SK-N-DZ (cell line): ENCODE data around the gene REN.

DNA sequence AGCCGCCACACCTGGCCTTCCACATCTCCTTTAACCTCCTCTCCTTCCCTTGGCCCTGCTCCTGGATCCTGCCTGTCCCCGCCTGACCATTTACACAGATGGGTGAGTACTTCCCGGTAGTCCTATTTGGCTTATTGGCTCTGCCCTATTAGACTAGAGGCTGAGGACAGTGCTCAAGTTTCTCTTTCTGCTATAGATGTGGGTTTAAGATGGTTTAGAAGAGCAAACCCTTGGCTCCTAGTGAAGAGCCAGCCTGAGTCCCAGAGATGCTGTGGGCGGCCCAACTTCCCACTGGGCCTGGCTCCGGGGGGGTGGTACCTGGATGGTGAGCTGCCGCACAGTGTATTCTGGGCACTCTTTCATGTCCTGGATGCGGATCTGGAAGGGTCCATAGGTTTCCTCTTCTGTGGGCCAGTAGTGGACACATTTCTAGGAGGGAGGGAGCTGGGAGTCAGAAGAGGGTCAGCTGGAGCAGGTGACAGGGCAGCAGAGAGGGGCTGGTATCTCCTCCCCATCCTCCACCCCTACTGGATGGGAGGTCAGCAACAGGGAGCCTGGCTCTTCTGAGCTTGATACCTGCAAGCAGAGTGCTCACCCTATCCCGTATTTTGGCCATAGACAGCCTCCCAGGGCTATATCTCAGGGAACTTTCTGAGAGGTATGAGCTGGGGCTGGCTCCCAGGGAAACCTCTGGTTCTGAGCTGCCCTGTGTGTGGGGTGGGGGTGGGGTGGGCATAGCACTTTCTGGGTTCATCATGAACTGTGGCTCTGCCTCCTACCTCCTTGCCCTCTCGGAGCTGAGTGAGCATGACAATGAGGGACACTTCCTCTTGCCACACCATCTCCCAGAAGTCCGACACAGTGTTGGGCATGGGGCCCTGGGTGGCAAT is 6.8 kb downstream of the PTPN7 start:
RAMPAGE:
- cytosol, long total RNA: no peak
- nucleus, long total RNA: no peak

DNA sequence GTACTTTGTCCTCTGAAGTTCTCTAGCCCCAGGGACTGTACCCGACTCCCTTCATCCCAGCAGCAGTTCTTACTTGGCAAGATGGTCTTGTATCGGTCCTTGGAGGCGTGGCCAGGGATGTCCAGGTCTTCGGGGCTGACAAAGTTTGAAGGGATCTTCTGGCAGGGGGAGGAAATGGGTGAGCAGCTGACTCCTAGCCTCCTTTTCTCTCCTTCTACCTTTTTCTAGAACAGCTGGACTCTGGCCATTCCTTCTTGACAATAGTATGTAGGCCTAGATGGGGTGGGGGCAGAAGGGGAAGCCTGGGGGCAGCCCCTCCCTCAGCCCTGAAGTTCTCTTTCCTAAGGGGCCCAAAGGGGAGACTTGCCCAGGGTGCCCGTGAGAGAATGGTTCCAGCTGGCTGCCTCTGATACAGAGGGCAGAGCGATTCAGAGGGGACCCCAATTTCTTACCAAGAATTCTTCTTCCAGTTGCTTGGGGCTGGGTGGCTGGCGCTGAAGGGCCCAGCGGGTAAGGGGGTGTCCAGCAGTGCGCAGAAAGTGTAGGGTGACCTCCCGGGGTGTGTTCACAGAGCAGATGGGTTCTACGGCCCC is 2.6 kb downstream of the PTPN7 start:
RAMPAGE:
- cytosol, long total RNA: no peak
- nucleus, long total RNA: no peak

RAMPAGE:
- cytosol, long total RNA: no peak
- nucleus, long total RNA: no peak
Observed at GRCh38 chr1:202237012-202237565, 43.5 kb downstream of the LGR6 start.

DNA sequence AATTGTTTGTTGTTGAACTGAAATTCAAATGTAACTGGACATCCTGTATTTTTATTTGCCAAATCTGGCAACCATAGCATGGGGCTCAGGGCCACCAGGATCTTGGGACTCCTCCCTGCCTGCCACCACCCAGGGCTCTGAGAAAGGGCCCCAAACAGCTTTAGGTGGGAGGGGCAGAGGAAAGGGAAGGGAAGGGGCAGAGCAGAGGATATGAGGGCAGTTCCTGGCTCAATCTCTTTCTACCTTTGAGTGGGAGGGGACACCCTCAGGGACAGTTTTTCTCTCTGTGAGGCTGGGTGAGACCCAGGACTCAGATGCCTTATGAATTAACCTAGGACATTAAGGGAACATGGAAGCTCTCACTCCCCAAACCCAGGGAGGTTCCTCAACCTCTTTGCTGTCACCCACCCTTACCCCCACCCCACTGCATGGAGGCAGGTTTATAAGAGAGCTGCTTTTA is 117.3 kb downstream of the SYT2 start:
RAMPAGE:
- cytosol, long total RNA: no peak
- nucleus, long total RNA: no peak

GRCh38 chr1:202643181-202644129 is 66.8 kb downstream of the SYT2 start:
RAMPAGE:
- cytosol, long total RNA: no peak
- nucleus, long total RNA: no peak

DNA sequence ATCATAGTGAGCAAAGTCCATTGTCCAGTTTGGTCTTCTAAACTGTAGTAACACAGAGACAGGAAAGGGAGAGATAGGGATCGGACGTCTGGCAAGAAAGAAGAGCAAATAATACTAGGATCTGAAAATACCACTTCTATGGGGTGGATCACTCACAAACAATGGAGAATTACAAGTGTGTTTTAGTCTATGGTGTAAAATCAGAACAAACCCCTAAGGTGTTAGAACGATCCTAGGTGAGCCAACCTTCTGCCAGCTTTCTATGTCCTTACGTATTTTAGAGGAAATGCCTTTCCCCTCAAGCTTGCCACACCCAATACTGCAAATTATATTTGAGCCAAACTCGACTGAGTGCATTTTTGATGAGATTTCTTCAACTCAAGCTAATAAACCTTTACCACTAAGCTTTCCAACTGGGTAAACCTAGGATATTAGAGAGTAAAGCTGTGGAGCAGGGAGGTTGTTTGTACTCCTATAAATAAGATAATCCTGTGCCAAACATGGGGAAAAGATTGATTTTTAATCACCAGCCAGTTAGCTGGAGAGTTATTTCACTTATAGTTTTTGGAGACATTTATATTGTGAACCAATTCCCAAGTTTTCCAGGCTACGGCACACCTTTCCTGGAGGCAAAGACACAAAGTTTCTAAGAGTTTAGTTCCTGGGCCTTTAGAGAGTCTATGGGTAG is 3.7 kb downstream of the ADIPOR1 start:
RAMPAGE:
- cytosol, long total RNA: no peak
- nucleus, long total RNA: no peak

RAMPAGE:
- cytosol, long total RNA: no peak
- nucleus, long total RNA: no peak
Observed at GRCh38 chr1:202968718-202969304, 1.8 kb upstream of the CYB5R1 start.

GRCh38 chr1:203008275-203008912 is 1.2 kb downstream of the TMEM183A start:
RAMPAGE:
- cytosol, long total RNA: no peak
- nucleus, long total RNA: no peak

DNA sequence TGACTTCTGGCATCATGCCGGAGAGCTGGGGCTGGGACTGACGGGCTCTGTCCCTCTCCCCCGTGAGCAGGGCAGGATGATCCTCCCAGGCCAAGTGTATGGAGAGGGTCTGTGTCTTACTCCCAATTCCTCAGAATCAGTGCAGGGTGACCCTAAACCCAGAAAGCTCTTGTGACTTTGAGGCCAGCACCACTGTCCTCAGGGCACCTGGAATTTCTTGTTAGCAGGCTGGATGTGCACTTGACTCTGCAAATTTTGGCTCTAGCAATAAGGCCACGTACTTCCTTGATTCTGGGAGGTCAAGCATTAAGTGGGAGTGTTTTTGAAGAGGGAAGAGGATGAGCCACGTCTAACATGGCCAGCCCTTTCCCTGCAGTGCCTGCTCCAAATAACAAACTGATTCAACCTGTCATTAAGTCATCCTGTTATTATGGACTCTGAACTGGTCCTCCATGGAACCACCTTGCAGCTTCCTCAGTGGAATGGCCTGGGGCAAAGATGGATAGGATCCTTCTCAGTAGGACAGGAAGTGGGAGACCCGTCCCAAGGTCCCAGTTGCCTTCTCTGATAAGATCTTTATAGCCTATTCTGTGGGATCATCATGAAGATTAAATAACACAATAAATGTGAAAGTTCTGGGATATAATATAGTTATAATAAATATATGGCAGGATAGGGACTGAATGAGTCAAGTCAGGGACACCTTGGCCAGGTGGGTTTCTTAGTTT is 20.6 kb upstream of the BTG2 start:
RAMPAGE:
- cytosol, long total RNA: no peak
- nucleus, long total RNA: no peak

RAMPAGE:
- cytosol, long total RNA: no peak
- nucleus, long total RNA: no peak
Observed at GRCh38 chr1:203300035-203300469, 5.3 kb upstream of the BTG2 start.

DNA sequence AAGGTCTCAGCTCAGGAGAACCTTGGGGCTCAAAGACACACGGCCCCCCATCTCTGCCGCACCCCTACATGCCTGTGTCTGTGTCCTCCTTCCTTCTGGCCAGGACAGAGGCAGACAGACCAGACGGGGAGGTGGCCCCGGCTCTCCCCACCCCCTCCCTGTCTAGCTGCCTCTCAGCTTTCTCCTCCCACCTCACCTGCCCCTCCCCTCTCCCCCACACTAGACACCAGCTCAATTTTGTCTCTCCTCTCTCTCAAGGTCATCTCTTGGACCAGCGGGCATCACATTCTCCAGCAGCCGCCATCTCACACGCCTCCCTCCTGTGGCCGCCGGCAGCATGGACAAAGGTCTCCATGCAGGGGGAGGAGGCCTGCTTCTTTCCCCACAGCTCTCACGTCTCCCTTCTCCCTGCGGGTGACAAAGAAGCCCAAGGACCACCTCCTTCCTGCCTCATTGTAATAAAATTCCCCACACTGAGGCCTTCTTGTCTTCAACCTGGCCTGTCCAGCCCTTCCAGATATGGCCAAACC is 14.5 kb downstream of the OPTC start:
RAMPAGE:
- cytosol, long total RNA: no peak
- nucleus, long total RNA: no peak

DNA sequence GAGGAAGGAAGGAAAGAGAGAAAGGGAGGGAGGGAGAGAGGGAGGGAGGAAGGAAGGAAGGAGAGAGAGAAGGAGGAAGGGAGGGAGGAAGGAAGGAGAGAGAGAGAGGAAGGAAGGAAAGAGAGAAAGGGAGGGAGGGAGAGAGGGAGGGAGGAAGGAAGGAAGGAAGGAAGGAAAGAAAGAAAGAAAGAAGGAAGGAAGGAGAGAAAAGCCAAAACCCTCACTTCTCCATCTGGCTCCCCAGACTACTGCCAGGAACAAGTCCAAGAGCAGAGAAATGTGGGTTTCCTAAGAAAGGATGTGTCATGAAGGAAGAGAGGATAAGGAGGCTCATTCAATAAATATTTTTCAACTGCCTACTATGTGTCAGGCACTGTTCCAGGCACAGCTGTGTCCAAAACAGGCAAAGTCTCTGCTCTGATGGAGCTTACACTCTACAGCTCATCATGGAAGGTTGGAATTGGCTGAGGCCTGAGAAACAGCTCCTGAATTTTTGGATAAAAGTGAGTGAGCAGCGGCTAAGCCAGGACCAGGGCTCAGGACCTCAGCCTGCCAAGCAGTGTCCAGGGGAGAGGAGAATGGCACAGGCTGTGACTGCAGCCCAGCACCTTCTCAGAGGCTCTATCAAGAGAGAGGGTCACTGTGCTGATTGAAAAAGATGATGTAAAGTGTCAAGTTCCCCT is 42.6 kb upstream of the ATP2B4 start:
RAMPAGE:
- cytosol, long total RNA: no peak
- nucleus, long total RNA: no peak

DNA sequence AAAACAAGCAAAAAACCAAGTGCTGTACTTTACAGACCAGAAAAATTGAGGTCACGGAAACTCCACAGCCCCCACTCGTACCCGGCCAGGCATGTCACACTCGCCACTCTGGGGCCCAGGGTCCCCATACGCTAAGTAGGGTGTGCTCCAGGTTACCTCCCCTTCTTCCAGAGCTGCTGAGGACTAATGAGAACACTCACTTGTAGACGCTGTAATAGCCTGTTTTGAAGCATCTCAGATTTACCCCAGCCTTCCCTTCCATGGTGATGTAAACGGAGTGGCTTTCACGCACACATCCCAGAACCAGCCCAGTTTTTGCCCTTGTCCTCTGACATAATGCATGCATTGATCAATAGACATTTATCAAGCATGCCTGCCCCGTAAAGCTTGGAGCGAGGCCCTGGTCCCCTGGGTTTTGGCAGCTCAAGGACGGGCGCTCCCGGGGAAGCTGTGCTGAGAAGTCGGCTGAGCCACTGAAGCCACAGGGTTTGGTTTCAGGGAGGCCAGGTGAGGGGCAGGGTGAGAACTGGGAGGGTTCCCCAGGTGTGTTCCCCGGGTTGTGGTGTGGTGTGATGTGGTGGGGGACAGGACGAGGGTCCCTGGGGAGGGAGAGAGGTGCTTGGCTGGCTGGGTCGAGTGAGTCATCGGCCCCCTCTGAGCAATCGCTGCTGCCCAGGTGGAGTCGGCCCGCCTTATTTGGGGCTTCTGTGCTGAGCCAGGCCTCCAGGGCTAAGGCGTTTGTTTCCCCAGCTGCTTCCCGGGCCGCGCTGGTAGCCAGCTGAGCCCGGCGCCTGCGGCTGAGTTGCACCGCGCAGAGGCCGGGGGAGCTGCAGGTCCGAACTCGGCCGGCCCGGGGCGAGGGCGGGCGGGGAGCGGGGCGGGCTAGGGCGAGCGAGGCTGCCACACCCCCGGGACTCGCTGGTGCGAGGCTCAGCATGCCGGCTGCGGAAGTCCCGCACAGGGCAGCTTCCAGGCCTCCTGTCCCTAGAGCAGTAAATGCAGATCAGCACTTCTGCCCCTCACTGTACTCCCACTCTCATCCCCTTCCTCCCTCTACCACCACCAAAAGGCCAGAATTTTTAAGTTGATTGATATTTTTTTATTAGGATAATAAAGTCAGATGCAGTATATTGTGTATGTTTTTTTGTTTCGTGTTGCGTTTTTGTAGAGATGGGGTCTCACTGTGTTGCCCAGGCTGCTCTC is 23.6 kb downstream of the ATP2B4 start:
RAMPAGE:
- cytosol, long total RNA: no peak
- nucleus, long total RNA: no peak

DNA sequence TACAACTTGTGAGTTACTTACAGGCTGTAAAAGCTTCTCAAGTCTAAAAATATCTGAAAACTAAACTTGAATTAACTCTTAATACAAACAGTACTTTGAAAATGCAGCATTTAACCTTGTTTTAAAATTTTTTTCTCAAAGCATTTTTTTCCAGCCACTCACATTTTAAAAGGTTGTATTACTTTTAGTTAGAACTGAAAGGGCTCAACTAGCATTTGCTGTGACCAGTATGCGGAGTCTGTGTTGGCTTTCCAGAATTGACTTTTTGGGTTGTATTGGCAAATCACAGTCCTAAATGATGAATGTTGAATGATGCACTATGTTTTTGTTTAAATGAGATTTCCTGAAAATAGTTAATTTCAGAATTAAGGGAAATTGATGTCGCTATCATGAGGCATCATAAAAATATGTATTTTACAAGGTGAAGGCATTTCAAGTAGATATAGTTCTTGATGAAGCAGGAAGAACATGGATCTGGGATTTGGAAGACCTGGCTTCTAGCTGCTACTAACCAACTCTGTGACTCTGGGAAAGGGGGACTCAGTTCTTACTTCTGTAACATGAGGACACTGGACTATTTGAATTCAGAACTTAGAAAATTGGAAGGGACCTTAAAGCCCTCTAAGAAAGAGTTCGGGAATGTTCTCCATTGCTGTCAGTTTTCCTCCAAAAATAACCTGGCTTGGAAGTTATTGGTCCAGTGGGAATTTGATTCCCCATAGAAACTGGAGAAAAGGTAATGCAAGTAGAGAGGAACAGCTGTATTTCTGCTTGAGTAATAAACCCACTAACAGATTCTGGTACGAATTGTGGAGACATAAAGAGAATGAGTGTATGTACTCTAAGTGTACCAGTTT is 1.5 kb downstream of the ZBED6 start:
RAMPAGE:
- cytosol, long total RNA: no peak
- nucleus, long total RNA: no peak

DNA sequence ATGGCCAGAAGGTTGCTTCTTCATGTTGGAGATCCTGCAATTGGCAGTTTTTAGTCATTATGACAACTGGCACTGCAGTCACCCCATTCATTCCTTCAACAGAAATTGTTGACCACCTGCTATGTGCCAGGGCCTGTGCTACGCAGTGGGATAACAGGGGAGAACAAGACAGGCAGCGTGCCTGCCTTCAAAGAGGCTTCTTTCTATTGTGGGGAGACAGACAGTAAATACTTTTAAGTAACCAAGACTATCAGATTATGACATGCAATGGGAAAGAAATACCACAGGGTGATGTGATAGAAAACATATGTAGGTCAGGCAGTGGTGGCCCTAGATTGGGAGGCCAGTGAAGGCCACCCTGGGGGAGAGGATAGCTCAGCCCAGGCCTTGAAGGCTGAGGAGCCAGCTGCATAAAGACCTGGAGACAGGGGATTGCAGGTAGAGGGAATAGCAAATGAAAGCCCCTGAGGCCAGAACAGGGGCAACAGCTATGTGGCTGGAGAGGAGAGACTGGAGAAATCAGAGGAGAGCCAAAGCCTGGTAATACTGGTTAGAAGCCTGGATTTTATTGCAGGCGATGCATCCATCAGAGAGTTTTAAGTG is 3.9 kb downstream of the SOX13 start:
RAMPAGE:
- cytosol, long total RNA: no peak
- nucleus, long total RNA: no peak

RAMPAGE:
- cytosol, long total RNA: no peak
- nucleus, long total RNA: no peak
Observed at GRCh38 chr1:204130787-204131760, 20.8 kb downstream of the ETNK2 start.

RAMPAGE:
- cytosol, long total RNA: no peak
- nucleus, long total RNA: no peak
Observed at GRCh38 chr1:204166259-204166583, at the start of gene REN. Gene REN (minus strand): TSS chr1:204166337.

DNA sequence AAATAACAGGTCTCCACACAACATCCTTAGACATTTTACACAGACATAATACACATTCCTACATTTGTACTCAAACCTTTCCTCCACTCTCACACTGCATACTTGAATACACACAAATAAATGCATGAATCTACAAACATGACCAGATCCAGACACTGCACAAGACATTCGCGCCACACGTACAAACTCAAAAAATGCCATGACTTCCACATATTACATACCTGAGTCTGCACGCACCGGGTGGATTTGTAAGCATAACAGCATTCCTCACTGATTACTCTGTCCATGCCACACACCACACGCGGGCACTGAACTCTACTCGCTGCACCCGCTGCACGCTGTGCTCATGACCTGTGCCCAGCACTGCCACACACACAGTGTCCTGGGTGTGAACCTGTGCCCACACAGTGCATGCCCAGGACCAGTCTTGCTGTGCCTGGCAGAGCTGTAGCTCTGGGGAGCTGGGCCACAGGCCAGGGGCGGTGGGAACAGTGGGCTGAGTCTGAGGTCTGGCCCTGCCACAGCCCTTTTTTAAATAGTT is 12.0 kb upstream of the GOLT1A start:
RAMPAGE:
- cytosol, long total RNA: no peak
- nucleus, long total RNA: no peak

GRCh38 chr1:204268598-204269854 is 55.2 kb upstream of the GOLT1A start:
RAMPAGE:
- cytosol, long total RNA: no peak
- nucleus, long total RNA: no peak

DNA sequence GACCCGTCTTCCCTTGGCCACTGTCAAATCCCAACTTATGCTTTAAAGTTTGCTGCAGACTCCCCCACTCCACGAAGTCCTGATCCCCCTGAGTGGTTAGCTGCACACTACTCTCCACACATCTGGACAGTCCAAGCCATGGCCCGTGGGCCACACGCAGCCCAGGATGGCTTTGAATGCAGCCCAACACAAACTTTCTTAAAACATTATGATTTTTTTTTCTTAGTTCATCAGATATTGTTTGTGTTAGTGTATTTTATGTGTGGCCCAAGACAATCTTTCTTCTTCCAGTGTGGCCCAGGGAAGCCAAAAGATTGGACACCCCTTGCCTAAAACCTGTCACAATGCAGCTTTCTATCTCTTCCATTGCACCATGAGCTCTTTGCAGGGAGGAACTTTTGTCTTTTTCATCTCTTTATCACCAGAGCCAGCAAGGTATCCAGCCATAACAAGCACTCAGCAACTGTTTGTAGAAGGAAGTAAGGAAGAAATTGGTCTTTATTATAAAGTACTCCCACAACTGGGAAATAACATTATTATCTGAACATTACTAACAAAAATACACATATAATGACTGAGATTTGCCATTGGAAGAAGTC is 57.2 kb upstream of the GOLT1A start:
RAMPAGE:
- cytosol, long total RNA: no peak
- nucleus, long total RNA: no peak